BE2C (cell line): ENCODE results near the genes PPP1CC and SH2B3.

DNA sequence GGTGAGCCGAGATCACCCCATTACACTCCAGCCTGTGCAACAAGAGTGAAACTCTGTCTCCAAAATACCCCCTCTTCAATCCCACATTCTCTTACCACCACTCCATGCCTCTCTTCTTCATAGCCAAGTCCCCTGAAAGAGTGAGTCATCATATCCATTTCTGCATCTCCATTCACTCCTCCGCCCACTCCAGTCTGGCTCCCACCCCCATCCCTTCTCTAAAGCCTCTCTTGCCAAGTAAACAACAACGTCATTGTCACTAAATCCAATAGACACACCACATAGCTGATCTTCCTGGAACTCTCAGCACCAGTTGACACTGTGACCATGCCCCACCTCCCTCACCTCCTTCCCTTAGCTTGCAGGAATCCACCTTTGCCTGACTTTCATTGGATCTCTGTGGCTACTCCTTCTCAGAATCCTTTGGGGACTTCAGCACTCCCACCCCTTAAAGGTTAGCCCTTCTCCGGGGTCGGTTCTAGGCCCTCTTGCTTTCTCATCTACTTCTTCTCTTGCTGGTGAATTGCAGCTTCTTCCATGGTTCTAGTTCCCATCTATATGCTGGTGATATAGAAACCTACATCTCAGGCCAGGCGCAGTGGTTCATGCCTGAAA, 12.0 kb upstream of the C12orf76 start:
- RRBS: no CpG with 5 or more reads among the region's 6 CpGs

DNA sequence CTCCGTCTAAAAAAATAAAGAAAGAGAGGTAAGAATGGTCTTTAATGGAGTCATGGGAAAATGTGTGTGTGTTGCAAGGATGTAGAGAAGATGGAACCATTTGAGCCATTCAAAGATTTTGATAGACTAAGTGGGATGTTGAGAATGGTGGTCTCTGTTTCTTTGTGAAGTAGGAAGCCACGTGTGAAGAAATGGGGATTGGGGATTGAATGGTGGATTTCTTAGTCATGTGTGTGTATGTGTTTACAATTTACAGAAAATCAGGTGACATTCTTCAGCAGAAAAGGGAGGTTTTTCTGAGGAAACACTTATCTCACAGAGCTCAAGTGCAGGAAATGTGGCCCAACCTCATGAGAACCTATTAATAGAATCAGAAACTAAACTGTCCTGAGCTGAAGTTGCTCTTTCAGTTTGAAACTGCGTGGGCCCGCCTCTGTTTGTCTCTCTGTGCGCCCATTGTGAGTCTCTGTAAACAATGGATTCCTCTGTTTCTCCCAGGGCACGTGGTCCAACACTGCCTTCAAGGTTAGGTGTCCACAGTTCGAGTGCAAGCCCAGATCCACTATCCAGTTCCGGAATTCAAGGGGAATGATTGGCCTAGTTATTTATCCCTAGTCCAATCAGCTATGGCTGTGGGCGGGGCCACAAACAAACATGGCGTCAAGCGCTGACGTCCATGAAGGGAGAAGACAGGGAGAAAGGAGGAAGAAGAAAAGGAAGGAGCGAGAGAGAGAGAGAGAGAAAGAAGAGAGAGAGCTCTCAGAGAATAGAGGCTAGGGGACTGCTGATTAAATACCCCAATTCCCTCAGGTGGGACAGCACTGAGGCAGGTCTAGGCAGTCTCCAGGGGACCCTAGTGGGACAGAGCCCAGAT, 31.2 kb upstream of the C12orf76 start:
- RRBS: no CpG with 5 or more reads among the region's 13 CpGs

DNA sequence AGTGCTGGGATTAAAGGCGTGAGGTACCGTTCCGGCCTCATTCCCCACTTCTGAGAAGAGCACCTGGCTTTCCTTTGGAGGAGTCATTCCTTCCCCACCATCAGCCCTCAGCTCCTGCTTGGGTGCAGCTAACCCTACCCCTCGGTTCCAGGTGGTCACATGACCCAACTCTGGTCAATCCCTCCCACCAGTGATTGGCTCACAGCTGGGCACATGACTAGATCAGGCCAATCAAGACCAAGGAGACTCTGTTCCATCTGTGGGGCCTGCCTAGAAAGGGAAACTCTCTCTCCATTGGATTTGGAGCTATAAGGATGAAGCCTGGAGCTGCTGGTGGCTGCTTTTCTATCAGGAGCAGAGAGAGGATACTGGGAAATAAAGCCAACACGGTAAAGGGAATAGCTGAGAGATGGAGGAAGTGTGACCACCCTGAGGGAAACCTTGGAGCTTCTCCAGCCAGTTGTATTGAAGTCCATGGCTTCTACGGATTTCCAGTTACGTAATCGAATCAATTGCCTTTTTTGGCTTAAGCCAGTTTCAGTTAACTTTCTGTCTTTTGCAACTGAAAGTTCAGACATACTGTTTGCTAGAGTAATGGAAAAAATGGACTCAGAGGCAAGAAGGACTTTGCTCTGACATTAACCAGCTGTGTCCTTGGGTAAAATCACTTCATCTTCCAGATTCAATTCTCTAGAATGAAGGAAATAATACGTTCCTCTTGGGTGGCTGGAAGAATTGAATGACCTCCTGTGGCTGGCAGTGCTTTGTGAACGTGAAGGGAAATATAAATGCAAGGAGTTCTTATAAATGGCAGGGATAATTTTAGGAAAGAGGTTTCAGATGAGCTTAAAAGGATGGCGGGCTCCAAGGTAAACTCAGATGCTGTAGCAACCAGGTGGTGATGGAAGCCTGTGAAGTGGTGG, 19.6 kb upstream of the IFT81 start:
- RRBS: no CpG with 5 or more reads among the region's 11 CpGs

- RRBS: no CpG with 5 or more reads among the region's 6 CpGs
These were observed 31.2 kb upstream of the ATP2A2 start for GRCh38 chr12:110249799-110250325.

GRCh38 chr12:110332505-110332751, 51.4 kb downstream of the ATP2A2 start:
- RRBS: no CpG with 5 or more reads among the region's 1 CpG

- RRBS: no CpG with 5 or more reads among the region's 9 CpGs
These were observed 54.5 kb downstream of the ATP2A2 start for GRCh38 chr12:110335090-110336311.

GRCh38 chr12:110355126-110355378, 48.5 kb downstream of the ANAPC7 start:
- RRBS: no CpG with 5 or more reads among the region's 2 CpGs

GRCh38 chr12:110584943-110586059, 2.2 kb upstream of the PPTC7 start:
- RRBS: no CpG with 5 or more reads among the region's 11 CpGs

DNA sequence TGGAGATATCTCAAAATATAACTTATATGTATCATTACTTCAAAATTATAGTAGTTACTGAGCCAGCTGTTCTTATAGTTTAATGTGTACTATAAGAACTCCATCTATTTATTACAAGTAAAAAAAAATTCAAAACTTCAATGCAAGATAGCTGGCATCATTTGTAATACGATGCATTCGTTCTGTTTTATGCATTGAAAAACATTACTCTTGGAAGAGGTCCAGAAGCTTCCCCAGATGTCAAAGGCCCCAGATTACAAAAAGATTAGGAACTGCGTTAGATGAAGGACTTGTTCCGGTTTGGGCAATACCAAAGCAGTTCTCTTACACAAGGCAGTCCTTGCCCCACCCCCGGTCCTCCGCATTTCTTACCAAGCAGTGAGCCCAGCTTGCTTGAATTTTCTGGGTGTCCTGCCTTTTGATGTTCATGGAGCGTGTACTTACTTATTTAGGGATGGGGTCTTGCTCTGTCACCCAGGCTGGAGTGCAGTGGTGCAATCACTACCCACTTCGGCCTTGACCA, 4.8 kb upstream of the HVCN1 start:
- RRBS: no CpG with 5 or more reads among the region's 8 CpGs

GRCh38 chr12:110738506-110738911, 4.2 kb downstream of the PPP1CC start:
- RRBS: no CpG with 5 or more reads among the region's 4 CpGs

- RRBS: 2% methylated on average over 15 of the region's 92 CpGs
These were observed at the start of gene PPP1CC for GRCh38 chr12:110741849-110743030. TSS of gene PPP1CC (minus strand) at chr12:110742891.

DNA sequence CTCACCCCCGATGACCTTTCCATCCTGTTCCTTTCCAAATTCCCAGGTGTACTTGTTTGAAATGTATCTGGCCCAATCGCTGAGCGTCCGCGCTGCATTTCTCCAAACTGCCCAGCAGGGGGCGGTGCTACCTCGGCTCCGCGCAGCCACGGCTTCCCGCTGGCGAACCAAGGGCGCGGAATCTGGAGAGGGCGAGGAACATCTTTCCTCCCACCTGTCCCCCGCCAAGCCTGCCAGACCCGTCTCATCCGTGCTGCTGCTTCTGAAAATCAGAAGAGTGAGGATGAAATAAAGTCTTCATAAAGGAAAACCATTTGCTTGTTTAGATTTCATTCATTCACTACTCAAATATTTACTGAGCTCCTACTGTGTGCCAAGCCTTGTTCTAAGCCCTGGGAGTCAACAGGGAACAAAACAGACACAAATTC, 16.8 kb upstream of the MYL2 start:
- RRBS: no CpG with 5 or more reads among the region's 18 CpGs

- RRBS: 7% methylated on average over 3 of the region's 28 CpGs
These were observed 3.1 kb downstream of the CUX2 start for GRCh38 chr12:111036870-111037598.

GRCh38 chr12:111405205-111406275, at the start of gene SH2B3:
TSS of gene SH2B3 (plus strand) at chr12:111405923.
- RRBS: 2% methylated on average over 62 of the region's 119 CpGs

GRCh38 chr12:111406444-111406763, 681 bp downstream of the SH2B3 start:
- RRBS: 1% methylated on average over 1 of the region's 16 CpGs

DNA sequence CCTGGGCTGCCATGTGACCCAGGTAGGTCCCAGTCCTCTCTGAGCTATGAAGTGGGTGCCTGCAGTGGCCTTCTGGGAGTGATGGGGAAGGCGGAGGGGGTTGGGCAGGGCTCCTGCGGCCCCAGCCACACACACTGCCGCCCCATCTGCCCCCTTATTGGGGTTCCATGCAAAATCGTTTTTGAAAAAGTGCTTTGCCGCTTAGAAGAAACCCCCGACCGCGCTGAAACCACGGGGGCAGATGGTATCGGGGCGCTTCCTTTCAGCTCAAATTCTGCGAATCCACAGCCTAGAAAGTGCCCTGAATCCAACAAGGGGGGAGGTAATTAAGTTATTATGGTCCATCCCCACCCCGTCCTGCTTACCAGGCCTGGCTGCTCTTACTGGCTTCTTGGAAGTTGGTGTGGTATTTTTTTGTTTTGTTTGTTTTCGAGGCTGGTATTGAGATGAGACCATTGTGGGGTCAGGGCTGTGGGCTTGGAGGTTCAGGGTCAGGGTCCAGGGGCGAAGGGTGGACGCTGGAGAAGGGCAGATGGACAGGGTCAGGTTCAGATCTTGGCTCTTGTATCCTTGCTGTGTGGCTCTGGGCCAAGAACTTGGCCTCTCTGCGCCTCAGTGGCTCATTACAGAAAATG, 24.5 kb downstream of the SH2B3 start:
- RRBS: no CpG with 5 or more reads among the region's 17 CpGs

DNA sequence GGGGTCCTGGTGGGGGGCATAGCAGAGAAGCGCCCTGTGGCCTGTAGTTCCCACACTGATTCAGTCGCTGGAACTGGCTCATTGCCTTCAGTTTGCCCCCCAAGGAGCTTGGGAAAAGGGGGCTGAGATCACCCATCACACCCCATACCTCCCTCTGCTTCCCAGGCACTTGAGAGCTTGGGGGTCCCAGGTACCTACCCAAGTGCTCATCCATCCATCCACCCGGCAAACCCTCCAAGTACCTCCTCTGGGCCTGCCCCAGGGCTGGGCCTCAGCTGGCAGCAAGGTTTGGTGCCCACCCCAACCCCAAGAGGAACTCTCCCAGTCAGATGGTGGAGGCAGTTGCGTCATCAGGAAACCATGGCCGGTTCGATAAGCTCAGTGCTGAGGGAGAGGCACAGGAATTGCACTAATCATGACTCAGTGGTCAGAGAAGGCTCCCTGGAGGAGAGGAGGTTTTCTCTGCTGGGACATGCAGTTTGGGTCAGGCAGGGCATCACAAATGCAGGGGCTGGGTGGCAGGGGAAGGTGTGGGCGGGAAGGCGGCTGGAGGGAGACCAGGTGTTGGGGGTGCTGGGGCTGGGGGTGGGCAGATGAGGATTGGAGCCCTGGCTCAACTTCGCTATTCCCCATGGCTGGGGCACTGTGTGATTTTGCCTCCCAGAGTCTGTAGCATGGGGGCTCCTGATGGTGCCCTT, 32.1 kb downstream of the SH2B3 start:
- RRBS: no CpG with 5 or more reads among the region's 9 CpGs

DNA sequence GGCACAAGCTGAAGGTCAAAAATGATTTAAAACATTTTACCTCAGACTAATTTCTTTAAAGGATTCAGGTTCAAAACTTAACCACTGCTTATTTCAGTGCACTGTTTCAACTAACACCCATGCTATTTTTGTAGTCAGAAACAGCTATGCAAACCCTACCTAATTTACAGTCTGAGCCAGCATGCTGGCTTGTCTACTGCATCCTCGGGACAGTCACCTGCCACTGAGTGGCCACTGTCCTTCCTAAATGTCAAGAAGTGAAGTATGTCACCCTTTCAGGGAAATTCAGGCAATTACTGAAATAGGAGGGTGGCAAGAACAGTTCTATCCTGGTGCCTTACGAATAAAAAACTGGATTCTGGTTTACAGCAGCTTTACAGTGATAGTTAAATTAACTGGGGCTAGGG, 43.1 kb downstream of the SH2B3 start:
- RRBS: no CpG with 5 or more reads among the region's 2 CpGs

DNA sequence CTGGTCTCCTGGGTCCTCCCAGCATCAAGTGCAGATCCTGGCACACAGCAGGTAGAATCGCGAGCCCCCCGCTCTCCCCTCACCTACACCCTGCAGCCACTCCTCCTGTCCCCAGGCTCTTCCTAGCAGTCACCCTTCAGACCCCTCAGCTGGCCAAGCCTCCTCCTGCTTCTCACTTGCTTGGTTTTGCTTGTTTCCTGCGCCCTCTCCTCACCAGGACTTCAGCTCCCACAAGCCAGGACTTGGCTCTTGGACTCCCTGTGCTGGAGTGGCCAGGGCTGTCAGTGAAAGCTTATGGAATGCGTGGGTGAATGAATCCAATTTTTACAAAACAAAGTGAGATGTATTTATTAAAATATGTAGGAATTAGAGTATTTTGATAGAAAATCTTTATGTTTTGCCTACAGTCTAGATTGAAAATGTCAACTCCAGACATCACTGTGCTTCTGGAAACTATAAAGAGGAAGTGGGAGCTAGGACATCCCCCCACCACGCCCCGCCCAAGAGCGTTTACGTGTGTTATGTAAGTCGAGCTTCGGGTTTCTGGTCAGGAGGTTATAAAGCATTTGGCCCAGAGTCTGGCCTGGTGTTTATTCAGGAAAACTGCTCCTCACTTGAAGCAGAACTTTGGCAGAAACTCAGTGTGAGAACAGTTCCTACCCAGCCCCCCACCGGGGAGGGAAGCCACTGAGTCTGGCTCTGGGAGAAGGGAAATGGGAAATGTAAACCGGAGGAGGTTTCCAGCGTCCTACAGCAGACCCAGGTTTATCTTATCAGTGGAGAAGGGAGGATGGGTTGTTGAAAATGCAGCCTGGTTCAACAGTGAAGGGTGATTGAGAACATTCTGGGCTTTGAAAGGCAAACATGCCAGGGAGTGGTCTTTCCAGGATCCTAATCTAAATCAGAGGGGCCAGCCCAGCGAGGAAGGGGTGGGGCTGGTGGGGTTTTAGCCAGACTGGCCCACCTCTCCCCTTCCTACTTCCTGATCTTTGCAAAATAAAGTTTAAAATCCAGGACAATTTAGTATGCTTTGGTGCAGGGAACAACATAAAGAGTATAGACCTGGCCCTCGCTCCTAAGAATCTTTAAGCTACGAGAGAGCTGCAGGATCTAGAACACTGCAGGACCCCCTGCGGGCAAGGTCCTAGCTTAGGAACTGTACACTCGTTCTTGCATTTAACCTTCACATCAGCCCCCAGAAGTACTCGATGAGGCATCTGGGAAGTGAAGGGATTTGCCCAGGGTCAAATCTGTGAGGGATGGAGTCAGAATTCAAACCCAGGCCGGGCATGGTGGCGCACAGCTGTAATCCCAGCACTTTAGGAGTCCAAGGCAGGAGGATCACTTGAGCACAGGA, 8.9 kb downstream of the ALDH2 start:
- RRBS: no CpG with 5 or more reads among the region's 22 CpGs

DNA sequence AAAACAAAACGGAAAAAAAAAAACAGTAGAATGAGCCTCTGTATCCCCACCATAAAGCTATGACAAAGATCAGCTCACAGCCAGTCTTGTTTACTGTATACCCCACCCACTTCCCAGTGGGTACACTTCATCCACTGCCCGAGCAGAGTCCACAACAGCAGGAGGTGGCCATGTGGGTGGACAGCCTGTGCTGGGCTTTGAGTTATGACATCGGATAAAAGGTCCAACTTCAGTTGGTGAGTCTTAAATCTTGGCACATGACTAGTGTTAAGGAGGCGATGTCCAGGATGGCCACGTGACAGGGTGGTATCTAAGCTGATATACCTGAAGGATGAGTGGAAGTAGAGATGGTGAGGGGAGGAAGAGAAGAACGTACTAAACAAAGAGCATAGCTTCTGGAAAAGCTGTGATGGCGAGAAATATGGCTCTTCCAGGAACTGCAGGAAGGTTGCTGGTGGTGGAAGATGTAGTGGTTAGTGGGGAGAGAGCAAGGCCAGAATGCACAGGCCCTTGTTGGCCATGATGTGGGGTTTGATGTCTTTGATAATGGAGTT, 34.7 kb upstream of the MAPKAPK5 start:
- RRBS: no CpG with 5 or more reads among the region's 7 CpGs